Psoas muscle (tissue), 2 donors: ENCODE measurements around the genes MAGEB4, TAB3, TMEM47, H2AL3 and SRPX.

DNA sequence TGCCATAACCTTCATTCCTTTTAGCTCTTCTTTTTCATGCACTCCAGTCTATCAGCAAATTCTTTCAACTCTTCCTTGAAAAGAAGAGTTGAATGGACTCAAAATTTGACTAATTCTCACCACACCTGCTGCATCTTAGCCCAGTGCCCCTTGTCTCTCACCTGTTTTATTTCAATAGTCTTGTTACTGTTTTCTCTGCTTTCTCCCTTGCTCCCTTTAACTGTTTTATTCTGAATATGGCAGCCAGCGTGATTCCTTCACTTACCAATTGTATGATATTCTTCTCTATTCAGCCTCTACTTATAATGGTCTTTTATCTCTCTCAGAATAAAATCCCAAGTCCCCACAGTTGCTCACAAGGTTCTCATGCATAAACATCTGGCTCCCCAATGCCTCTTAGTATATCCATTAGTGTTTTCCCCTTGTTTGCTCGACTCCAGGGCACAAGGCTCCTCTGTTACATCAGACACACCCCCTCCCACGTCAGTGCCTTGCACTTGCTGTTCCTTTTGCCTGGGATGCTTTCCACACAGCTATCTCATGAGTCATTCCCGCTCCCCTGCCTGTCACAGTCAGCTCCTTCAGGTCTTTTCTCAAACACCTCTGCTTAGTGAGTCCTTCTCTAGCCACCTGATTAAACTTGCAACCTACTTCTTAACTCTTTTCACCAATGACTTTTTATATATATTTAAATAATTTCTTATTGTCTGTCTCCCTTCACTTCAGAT, 260.1 kb downstream of the IL1RAPL1 start:
- PRO-cap, 2 experiments = no peak in any of the 2 experiments

- PRO-cap, 2 experiments = no peak in any of the 2 experiments
Measured at GRCh38 chrX:30241722-30242243, at the start of gene MAGEB4. MAGEB4 (plus strand) TSS chrX:30242000.

- PRO-cap, 2 experiments = no peak in any of the 2 experiments
Measured at GRCh38 chrX:30561129-30561576, 16.4 kb downstream of the TASL start.

DNA sequence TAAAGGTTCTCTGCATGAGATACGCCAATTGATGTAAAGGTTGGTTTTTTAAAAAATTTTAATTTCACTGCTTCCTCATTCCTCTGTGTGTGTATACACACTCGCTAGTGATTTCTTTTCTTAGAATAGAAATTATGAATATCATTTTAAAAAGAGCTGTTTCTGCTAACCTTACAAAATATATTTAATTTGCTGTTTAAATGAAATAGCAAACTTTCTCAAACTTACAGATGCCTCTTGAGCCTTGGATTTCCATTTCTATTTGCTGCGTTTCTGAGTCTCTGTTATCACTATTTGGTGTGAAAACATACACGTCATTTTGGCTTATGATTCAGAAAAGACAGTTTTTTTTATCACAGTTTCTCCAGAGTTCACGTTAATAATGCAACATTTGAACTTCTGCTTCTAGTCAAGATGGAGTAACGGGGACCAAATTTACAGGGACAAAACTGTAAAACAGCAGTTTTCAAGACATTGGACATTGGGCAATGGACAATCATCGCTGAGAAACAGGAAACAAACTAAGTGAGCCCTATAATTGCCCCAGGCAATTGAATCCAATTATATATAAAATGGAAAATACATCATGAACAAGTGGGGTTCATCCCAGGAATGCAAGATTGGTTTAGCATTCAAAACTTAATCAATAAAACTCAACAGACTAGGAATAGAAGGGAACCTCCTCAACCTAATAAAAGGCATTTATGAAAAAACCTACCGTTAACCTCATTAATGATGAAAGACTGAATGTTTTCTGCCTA, 36.1 kb upstream of the TASL start:
- PRO-cap, 2 experiments = no peak in any of the 2 experiments

GRCh38 chrX:30888729-30889790, at the start of gene TAB3:
TAB3 (minus strand) TSS chrX:30889254.
- PRO-cap, 2 experiments = peak in 2 of 2 experiments; most common plus-strand start chrX:30889571 (in 1); most common minus-strand start chrX:30889301 (in 2)

- PRO-cap, 2 experiments = no peak in any of the 2 experiments
Measured at GRCh38 chrX:32362795-32363102, 848.6 kb downstream of the DMD start.

- PRO-cap, 2 experiments = no peak in any of the 2 experiments
Measured at GRCh38 chrX:32380447-32380784, 830.9 kb downstream of the DMD start.

GRCh38 chrX:34657179-34658182, at the start of gene TMEM47:
TMEM47 (minus strand) TSS chrX:34657285.
- PRO-cap, 2 experiments = peak in 2 of 2 experiments; most common plus-strand start chrX:34657484 (in 2); most common minus-strand start chrX:34657285 (in 2)

- PRO-cap, 2 experiments = no peak in any of the 2 experiments
Measured at GRCh38 chrX:37572179-37572783, 820 bp downstream of the LANCL3 start.

DNA sequence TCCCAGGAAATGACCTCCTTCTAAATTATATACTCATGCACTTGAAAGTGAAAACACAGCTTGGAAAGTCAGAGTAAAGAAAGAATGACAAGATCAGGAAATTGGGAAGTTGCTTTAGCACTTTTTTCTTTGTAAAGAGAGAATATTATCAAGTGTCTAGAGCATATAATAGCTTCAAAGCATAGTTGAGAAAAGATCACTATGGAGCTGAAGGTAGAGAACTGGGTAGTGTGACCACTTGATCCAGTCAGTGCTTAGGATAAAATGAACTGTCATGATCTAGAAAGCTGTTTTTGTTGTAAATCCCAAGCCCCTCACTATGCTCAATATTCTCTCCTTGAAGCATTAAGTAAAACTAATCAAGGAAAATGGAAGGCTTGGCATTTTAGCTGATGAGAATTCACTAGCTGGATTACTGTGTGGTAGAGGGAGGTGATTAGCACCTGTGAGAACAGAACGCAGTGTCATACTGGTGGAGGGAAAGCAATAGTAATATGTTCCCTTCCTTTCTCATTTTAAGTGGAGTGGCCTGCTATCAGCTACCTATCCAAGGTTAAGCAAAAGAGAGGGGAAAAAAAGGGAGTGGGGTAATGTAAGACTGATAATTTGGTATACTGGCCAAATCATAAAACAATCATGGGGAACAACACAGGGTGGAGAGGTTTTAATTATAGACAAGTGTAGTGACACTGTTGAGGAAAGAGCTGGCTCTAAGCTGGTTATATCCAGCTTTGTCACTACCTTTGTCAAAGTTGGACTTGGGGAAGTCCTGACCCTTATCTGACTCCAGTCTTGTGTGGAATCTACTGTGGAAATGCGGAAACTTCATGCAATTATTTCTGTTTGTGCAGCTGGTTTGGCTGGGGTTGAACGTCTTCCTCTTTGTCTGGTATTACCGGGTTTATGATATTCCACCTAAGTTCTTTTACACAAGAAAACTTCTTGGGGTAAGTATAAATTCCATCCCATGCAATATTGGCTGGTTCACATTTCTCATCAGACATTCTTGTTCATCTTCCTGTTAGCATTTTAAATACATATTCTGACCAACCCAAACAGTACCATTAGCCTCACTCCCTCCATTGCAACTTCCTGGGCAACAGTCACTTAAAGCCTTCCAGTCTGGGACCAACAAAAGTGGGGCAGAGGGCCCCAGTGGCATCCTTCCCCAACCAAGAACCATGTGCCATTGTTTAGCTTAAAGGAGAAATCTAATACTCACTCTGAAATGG, 1.8 kb downstream of the CYBB start:
- PRO-cap, 2 experiments = no peak in any of the 2 experiments

- PRO-cap, 2 experiments = no peak in any of the 2 experiments
Measured at GRCh38 chrX:37905348-37906351, 58.3 kb upstream of the DYNLT3 start.

DNA sequence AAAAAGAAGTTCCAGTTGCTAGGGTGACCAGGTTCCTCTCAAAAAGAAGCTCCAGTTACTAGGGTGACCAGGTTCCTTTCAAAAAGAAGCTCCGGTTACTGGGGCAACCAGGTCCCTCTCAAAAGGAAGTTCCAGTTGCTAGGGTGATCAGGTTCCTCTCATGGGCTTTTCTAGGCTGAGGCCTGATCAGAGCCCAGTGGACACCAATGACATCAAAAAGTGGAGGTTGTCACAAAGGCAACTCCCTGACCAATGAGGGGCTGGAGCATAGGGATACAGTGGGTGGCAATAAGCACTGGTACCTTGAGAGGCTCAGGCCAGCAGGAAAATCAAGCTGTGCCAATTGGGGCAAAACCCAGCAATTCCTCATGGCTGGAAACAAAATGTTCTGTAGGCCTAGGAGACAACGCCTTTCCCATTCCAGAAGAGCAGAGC, at the start of gene H2AL3:
TSS of gene H2AL3 (plus strand) at position 297 of the 435 bp plus-strand sequence.
- PRO-cap, 2 experiments = no peak in any of the 2 experiments

GRCh38 chrX:38220372-38221406, at the start of gene SRPX:
SRPX (minus strand) TSS chrX:38220871.
- PRO-cap, 2 experiments = no peak in any of the 2 experiments

DNA sequence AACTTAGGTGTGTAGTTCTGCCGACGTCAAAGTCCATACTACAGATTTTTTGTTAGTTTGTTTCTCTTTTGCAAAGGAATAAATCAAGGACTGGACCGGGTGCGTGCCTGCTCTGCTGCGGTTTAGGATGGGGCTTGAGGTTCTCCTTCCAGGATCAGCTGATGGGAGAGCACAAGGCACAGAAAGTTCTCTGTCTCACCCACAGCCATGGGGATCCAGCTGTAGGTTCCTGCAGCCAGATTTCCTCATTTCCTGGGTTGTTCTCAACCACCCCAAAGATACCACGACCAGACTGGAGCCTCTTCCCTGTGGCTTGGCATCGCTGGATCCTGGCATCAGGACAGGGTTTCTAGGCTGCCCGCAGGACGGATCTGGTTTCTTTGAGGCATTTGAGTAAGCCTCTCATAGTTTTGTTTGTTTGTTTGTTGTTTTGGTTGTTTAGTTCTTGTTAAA, 762 bp upstream of the SRPX start:
- PRO-cap, 2 experiments = no peak in any of the 2 experiments

GRCh38 chrX:38285571-38286228, 41.6 kb downstream of the RPGR start:
- PRO-cap, 2 experiments = no peak in any of the 2 experiments

- PRO-cap, 2 experiments = no peak in any of the 2 experiments
Measured at GRCh38 chrX:38293798-38294711, 33.3 kb downstream of the RPGR start.

GRCh38 chrX:39336371-39337781, 535.6 kb downstream of the MID1IP1 start:
- PRO-cap, 2 experiments = no peak in any of the 2 experiments

GRCh38 chrX:39419204-39419557, 617.9 kb downstream of the MID1IP1 start:
- PRO-cap, 2 experiments = no peak in any of the 2 experiments

DNA sequence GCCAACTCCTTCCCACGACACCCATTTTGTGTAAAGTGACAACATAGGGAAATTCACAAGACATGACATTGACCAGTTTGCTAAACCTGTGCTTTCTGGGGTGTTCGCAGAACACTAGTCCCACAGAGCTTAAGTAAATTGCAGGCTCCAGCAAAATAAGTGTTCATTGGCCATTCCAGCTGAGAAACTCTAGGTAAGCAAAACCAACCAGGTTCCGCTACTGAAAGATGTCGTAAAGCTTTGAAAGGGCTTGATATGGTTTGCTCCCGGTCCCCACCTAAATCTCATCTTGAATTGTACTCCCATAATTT, 563.7 kb downstream of the BCOR start:
- PRO-cap, 2 experiments = no peak in any of the 2 experiments

GRCh38 chrX:39577758-39577957, 520.1 kb downstream of the BCOR start:
- PRO-cap, 2 experiments = no peak in any of the 2 experiments